ENCODE measurements around a stretch of chr3.

DNA sequence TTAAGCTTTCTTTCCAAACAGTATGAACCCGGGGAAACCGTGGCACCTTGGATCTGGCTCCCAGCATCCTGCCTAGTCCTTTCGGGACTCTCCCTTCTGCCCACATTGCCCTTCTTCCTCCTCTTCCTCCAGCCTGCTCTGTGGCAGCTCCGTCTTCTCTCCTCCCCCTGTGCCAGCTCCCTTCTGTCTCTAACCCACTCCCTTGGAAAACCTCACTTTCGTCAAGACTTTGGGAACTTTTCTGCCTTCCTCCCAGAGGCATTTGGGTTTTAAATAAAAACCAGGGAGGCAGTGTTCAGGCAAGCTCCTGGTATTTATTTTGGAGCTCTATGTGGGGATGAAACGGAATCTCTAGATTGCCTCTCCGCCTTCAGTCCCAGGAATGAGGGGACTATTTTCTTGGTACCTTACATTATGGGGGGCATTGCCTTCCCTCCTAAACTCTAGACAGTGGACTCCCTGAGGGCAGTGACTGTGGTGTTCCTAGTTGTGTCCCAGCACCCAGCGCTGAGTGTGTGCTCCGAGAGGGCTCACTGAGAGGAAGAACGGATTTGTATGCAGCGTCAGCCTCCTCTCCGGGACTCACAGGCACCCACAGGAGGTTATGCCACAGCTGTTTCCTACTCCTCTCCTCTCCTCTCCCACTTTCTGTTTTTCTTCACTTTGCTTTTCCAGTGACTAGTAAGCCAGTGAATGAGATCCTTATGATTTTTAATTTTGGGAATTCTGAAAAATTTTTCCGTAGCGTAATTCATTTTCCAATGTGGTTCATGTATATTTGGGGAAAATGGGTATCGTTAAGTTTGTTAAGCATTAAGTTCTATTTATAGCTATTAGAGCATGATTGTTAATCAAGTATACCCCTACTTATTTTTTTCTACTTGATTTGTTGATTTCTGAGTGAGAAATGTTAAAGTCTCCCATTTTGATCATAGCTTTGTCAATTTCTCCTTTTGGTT is 105.2 kb upstream of the MRPS22 start:
- RRBS: no CpG with 5 or more reads among the region's 15 CpGs

GRCh38 chr3:139302166-139302946 is 41.5 kb upstream of the MRPS22 start:
- RRBS: no CpG with 5 or more reads among the region's 11 CpGs

DNA sequence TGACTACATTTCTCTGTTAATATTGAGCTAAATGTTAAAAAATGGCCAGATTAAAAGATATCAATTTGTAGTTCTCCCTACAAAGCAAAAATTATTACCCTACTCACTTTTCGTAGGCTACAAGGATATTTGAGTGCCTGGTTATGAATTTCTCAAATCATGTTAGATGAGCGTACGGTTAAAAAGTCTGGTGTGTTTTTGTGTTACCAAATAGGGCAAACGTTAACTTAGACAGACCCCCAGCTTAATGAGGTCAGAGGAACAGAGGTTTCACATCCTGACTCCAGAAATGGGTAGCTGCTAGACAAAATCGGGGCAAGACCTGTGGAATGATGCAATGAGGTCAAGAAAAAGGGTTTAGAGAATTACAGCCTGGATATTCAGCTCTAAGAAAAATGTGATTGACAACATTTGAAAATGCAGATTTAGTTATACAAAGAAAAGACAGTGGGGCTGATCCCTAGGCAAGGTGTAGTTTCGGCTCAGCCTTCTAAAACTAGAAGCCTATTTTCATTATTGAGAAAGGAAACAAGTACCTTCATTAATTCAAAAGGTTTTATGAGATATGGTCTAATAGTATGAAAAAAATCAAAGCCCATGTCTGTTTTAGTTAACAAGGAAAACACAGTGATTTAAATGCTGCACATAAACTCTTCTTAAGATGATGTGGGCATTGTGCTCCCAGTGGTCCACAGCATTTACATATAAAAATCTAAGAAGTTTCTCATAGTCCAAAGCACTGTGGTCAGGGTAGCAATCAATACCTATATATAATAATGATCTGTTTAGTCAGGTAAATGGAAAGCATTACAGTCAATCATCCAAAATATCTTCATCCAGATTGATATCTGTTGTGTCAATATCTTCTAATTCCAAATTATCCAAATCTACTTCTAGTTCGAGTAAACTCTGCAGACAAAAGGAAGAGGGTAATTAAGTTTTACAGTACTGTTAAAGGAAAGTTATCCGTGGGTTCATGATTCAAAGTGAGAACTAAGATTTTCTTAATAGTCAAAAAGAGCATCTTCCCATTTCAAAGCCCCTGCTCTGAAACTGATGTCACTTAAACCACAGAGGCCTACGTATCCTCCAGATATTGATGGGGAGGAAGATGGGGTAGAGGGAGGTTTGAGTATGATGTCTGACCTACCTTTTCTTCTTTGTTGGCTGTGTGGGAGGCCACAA is 13.6 kb downstream of the MRPS22 start:
- RRBS: no CpG with 5 or more reads among the region's 9 CpGs

DNA sequence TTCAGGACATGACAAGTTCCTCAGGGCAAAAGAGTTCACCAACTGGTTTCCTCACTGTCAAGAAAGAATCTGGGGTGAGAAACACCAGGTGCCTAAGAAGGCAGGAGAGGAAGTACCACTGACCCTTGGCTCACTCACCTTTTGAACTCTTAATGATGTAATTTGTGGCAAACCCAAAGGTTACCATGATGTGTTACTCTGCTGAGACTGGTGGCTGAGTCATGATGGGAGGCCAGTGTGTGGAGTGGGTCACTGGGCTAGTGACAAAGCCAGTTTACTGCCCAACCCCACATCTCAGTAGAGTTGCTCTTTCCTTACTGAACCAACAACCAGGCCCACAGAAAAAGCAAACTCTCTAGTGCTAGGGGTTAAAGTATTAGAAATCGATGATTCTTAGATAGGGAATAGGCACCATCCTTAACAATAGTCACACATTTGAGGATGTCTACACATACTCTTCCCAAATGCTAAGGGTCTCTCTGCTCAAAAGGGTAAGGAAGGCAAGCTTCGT is 3.2 kb downstream of the RBP2 start:
- RRBS: no CpG with 5 or more reads among the region's 2 CpGs

- RRBS: no CpG with 5 or more reads among the region's 4 CpGs
These were observed 4.3 kb upstream of the RBP2 start for GRCh38 chr3:139480554-139481042.

DNA sequence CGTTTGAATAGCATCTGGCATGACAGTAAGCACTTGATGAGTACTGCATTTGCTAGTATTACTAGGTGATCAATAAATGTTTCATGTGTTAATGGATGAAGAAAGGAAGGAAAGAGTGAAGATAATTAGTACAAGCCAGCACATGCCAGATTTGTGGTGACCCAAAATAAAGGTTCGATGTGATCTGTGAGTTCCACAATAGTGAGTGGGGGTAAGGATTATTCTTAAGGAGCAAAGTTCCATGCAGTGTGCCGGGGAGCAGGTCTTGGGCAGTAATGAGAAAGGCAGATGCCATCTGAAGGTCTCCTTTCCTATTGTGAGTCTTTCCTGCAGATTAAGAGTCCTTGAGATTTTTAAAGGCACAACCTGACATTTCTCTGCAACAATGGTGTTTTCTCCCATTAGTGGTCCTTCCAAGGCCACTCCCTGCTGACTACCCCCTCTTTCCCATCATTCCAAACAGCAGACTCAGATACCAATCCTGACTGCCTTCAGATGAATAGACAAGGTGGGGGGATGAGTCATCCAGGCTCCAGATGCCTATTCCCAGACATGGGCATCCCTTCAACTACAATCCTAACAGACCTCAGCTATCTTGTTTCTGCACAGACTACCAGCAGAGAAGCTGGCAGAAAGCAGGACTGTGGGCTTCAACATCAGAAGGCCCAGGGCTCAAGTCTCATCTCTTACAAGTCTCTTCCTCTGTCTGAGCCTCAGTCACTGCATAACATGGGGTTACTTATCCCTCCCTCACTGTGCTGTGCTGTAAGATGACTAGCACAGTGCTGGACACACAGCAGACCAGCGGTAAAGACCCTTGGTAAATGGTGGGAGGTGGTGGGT is 2.3 kb downstream of the RBP1 start:
- RRBS: no CpG with 5 or more reads among the region's 4 CpGs

DNA sequence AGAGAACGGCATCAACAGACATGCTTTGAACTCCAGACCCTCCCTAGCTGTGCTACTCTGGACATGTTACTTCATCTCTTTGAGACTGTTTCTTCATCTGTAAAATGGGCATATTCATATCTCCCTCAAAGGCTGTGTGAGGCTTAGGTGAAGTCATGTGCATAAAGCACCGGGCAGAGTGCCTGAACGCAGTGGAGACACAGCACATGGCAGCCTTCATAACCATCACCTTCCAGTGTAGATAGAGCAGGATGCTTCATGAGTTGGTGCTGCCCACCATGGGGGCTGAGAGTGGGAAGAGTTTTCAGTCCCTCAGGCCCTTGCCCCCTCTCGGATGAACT is 1.2 kb downstream of the RBP1 start:
- RRBS: no CpG with 5 or more reads among the region's 4 CpGs

- RRBS: no CpG with 5 or more reads among the region's 3 CpGs
These were observed 40.0 kb downstream of the TRIM42 start for GRCh38 chr3:140717849-140718319.

DNA sequence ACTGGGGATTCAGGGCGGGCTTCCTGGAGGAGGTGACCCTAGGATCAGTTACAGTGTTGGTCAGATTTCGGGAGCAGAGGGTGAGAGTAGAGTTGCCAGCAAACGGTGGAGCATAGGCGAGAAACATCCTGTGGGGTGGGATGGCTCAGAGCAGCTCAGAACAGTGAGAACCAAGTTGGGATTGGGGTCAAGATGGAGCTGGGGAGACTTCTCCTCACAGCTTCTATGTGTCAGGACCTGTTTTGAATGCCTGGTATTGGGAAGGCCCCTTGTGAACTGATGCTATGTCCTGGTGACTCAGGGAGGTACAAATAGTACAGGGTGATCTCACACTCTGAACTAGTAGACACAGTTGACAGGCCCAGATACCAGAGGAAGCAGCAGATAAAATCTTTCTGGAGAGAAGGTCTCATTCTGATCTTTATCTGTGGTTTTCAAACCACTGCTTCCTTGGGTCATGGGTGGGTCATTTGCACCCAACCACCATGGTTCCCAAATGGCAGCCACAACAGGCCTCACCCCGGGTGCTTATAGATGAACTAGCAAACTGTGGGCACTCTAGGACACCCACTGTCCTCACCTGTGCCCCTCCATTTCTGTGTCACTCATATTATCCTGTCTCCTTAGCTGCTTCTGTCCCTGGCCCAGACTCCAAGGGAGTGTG is 43.3 kb downstream of the PXYLP1 start:
- RRBS: no CpG with 5 or more reads among the region's 5 CpGs

DNA sequence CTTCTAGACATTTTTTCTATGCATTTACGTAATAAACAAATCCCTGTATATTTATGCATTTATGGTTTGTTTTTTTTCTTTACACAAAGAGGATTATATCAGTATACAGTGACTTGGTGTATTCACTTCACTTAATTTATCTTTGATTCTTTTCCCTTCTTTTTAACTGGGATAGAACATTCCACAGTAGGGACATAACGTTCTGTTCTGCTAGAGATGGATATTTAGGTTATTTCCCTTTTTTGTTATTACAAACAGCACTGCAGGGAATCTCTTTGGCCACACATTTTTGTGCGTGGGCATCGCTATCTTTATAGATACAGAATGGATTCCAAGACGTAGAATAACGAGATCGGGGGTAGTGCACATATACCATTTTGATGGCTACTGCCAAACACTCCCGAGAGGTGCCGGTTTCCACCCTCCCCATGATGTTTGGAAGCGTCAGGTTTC is 44.7 kb downstream of the PXYLP1 start:
- RRBS: no CpG with 5 or more reads among the region's 10 CpGs

- RRBS: no CpG with 5 or more reads among the region's 4 CpGs
These were observed 33.3 kb downstream of the ZBTB38 start for GRCh38 chr3:141401700-141401871.

- RRBS: no CpG with 5 or more reads among the region's 17 CpGs
These were observed 44.7 kb downstream of the ZBTB38 start for GRCh38 chr3:141412726-141413776.

DNA sequence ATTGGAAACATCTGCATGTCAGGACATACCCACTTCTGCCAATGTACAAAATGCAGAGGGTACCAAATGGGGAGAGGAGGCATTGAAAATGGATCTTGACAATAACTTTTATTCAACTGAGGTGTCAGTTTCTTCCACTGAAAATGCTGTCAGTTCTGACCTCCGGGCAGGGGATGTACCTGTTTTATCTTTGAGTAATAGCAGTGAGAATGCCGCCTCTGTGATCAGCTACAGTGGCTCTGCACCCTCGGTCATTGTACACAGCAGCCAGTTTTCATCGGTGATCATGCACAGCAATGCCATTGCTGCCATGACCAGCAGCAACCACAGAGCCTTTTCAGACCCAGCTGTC is 42.6 kb upstream of the RASA2 start:
- RRBS: no CpG with 5 or more reads among the region's 4 CpGs

- RRBS: no CpG with 5 or more reads among the region's 2 CpGs
These were observed 6.3 kb downstream of the RASA2 start for GRCh38 chr3:141493102-141493566.

GRCh38 chr3:141549460-141550324 is 62.9 kb downstream of the RASA2 start:
- RRBS: no CpG with 5 or more reads among the region's 2 CpGs

GRCh38 chr3:141686615-141687518 is 51.2 kb upstream of the RNF7 start:
- RRBS: no CpG with 5 or more reads among the region's 9 CpGs

- RRBS: no CpG with 5 or more reads among the region's 4 CpGs
These were observed 45.9 kb upstream of the ATP1B3 start for GRCh38 chr3:141830572-141830878.

DNA sequence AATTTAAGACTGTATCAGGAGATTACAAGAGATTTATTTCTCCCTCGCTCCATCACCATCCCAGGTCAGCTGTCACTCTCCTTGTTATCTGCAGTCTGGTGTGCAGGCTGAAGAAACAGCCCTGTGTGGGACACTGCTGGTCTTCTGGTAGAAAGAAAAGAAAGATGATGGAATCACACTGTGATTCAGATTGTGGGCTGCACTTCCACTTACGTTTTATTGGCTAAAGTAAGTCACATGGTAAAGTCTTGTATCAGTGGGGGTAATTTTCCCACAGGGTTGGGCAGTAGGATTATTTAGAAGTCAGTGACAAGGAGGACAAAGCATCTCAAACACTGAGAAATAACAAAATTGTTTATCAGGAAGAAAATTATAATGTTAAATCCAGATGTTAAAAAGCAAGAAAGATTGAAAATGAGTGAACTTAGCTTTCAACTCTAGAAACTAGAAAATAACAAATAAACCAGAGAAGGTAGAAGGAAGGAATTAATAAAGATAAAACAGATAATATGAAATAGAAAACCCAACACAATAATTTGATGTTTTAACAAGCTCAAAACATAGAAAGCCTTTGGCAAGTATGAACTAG is 18.0 kb upstream of the ATP1B3 start:
- RRBS: no CpG with 5 or more reads among the region's 2 CpGs

DNA sequence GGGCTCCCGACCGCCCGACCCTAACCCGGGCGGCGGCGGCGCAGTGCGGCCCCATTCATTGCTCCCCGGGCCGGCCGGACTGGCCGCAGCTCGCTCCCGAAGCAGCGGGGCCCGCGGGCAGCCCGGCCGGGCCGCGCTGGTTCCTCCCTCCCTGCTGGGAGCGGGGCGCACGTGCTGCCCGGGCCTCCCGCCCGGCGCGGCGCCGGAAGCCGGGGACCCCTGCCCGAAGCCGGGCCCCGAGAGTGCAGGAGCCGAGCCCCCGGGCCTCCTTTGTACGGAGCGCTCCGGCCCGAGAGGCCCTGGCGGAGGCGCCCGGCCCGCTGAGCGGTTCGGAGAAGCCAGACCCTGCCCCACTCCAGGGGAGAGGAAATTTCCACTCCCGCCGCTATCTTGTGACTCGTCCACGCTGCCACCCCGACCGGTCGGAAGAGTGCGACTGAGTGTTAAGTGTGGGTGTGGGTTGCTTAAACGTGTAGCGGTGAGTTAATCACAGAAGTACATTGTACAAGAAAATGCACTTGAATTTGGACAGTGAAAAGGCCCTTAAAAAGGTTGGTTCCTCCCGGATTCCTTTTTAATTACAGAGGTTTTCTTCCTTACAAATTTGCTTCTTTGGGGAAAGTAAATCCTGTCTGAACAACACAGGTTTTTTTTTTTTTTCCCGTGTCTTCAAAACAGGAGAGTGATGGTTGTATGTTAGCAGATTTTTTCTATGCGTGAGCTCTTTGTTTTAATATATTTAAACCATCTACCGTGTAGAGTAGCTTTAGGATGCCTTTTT is 759 bp downstream of the ATP1B3 start:
- RRBS: 2% methylated on average over 30 of the region's 62 CpGs

DNA sequence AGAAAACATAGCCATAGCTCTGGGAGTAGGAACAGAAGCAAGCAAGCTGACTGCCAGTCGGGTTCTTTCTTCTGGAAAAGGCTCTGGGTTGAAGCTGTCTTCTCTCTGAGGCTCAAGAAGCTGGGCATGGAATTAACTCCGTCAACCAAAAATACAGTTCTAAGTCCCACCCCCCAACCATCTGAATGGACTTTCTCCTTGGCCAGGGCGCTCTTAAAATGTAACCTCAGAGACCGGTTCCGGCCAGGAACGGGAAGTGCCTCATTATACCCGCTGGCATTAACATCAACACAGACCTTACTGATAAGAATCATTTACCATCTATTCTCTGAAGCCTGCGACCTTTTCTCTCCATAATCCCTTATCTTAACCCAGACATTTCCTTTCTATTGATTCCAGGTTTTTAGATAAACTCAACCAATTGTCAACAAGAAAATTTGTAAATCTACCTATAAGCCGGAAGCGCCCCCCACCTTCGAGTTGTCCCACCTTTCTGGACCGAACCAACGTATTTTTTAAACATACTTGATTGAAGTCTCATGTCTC is 64.7 kb downstream of the ATP1B3 start:
- RRBS: no CpG with 5 or more reads among the region's 13 CpGs

Measured in Ishikawa (cell line).